AG09319 (cell line): ENCODE results near the genes TTBK2 and HYPK.

- RRBS = 1% methylated on average over 14 of the region's 76 CpGs
These were observed at the start of gene TTBK2 for GRCh38 chr15:42920119-42920939. Gene TTBK2, minus strand, starts transcription at chr15:42920778.

GRCh38 chr15:43189721-43190557 lies 4.7 kb downstream of the CCNDBP1 start:
- RRBS = no CpG with 5 or more reads among the region's 7 CpGs

GRCh38 chr15:43329029-43329467 lies 1.3 kb downstream of the LCMT2 start:
- RRBS = no CpG with 5 or more reads among the region's 10 CpGs

DNA sequence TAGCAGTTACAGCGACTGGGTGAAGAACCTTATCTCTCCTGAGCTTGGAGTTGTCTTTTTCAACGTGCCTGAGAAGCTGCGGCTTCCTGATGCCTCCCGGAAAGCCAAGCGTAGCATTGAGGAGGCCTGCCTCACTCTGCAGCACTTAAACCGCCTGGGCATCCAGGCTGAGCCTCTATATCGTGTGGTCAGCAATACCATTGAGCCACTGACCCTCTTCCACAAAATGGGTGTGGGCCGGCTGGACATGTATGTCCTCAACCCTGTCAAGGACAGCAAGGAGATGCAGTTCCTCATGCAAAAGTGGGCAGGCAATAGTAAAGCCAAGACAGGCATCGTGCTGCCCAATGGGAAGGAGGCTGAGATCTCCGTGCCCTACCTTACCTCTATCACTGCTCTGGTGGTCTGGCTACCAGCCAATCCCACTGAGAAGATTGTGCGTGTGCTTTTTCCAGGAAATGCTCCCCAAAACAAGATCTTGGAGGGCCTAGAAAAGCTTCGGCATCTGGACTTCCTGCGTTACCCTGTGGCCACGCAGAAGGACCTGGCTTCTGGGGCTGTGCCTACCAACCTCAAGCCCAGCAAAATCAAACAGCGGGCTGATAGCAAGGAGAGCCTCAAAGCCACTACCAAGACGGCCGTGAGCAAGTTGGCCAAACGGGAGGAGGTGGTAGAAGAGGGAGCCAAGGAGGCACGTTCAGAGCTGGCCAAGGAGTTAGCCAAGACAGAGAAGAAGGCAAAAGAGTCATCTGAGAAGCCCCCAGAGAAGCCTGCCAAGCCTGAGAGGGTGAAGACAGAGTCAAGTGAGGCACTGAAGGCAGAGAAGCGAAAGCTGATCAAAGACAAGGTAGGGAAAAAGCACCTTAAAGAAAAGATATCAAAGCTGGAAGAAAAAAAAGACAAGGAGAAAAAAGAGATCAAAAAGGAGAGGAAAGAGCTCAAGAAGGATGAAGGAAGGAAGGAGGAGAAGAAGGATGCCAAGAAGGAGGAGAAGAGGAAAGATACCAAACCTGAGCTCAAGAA lies 4.7 kb downstream of the MAP1A start:
- RRBS = no CpG with 5 or more reads among the region's 20 CpGs

GRCh38 chr15:43746958-43747519 lies 801 bp downstream of the PDIA3 start:
- RRBS = no CpG with 5 or more reads among the region's 11 CpGs

GRCh38 chr15:43769817-43770281 lies 6.9 kb downstream of the ELL3 start:
- RRBS = no CpG with 5 or more reads among the region's 3 CpGs

DNA sequence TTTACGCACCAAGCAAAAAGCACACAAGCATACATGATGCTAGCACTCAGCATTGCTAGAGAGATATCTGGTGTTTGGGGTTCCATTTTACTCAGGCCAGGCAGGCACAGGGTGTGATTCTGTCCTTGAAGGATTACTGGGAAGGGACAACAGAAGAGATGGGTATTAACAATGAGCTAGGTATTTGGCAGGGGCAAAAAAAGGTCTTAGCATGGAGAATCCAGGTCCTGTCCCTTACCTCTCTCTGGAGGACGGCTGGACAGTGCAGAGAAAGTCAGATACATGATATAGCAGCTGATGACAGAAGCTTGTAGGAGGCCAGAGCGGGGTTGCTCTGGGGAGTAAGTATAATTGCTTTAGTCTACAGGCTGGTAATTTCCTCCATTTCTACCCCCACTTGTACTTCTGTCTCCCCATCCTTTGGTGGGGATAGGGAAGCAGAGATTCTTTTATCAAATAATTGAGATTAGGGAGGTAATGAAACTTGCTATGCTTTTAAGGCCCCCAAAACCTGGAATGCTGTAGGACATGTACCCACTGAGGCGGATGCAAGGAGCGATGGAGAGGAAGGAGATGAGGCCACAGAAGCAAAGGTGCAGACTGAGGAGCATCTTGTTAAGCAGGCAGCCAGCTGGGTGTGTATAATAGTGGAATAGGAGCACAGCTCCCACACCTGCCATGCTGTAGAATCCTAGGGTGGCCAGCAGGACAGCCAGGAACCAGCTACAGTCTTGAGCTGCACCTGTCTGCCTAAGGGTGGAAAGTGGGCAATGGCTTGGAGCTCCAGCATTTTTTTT lies 3.2 kb downstream of the SERINC4 start:
- RRBS = no CpG with 5 or more reads among the region's 5 CpGs

DNA sequence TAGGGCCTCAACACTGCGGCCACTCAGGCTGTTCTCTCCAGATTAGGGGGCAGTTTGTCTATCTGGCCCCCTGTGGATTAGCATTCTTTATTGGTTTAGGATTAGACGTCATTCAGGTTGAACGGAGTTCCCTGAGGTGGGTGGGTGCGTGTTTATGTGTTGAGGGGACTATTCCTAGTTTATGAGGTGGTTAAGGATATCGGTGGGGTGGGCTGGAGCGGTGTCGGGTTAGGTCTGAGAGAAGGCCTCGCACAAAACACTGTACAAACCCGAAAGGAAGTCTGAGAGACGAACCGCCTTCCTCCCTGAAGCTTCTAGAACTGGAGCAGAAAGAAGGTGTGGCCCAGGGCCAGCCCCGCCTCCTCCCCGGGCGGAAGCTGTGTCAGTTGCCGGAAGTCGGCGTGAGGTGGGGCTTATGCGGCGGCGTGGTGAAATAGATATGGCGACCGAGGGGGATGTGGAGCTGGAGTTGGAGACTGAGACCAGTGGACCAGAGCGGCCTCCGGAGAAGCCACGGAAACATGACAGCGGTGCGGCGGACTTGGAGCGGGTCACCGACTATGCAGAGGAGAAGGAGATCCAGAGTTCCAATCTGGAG lies at the start of gene HYPK:
Gene HYPK, plus strand, starts transcription at position 416 of the 598 bp plus-strand sequence.
- RRBS = no CpG with 5 or more reads among the region's 30 CpGs

DNA sequence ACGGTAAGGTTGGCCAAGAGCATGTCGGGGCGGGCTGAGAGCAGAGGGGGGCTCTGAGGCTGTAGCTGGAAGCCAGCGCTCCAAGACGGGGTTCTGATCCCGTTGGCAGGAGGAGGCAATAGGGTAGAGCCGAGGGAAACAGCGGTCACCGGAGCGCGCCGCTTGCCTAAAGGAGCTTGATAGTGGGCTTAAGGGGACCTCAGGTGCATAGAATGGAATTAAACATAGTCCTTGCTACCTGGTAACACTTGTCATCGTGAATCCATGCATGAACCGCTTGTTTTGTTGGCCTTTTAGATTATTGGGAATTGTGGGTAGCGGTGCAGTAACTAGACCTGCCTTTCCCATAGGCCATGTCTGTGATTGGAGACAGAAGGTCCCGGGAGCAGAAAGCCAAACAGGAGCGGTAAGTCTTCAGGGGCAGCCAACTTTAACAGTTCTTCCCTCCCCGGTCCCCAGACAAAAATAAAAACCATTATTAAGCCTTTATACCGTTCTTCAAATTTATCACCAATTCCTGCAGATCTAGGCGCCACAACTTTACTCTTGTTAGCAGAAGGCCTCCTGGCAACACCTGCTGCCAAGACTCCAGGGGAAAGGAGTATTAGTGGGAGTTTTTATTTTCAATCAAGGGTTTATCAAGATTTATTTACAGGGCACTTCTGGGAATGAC lies 519 bp downstream of the HYPK start:
- RRBS = 3% methylated on average over 3 of the region's 20 CpGs

GRCh38 chr15:44675545-44675956 lies 12.1 kb upstream of the SPG11 start:
- RRBS = no CpG with 5 or more reads among the region's 6 CpGs

DNA sequence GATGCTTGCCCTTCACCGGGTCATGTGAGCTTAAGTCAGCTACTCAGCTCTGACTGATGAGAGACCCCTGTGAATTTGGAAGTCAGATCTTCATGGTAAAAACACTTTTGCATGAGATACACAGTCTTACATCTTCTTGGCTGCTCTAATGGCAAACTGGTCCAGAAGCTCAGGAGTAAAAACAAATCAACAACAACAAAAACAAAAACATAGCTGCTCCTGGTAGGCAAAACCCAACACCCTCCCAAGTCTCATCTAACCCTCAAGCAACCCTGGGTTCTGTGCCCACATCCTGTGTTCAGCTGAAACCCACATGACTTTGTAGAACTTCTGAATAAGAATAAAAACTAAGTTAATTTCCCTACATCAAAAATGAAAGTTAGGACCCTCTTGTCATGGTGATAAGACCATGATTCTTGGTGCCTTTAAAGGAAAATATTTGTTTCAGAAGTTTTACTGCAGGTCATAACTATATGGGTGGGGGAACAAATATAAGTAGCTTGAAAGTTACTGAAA lies 13.9 kb upstream of the SPG11 start:
- RRBS = no CpG with 5 or more reads among the region's 1 CpG

- RRBS = no CpG with 5 or more reads among the region's 7 CpGs
These were observed 19.2 kb upstream of the SPG11 start for GRCh38 chr15:44682561-44683174.

DNA sequence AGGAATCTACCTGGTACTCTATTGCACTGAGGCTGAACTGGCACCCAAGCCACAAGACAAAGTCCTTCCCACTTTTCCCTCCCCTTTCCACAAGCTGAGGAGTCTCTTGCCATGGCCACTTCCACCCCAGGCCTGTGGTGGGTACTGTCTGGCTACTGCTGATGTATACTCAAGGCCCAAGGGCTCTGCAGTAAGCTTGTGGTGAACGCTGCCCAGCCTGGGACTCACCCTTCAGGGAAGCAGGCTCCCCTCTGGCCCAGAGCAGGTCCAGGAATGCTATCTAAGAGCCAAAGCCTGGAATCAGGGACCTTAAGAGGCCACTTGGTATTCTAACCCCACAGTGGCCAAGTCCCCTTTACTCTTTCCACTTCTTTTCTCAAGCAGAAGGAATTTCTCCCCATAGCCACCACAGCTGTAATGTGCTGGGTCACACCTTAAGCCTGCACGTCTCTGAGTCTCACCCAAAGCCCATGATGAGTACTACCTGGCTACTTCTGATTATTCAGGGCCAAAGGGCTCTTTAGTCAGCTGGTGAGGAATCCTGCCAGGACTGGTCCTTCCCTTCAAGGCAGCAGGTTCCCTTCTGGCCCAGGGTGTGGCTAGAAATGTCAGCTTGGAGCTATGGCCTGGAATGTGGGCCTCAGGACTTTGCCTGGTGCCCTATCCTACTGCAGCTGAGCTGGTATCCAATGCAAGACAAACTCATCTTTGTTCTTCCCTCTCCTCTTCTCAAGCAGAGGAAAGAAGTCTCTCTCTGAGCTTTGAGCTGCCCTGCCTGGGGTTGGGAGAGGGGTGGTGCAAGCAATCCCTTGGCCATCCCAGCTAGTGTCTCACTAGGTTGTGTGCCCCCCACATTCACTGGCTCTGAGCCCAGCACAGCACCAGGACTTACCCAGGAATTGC lies 4.0 kb downstream of the PATL2 start:
- RRBS = no CpG with 5 or more reads among the region's 2 CpGs

DNA sequence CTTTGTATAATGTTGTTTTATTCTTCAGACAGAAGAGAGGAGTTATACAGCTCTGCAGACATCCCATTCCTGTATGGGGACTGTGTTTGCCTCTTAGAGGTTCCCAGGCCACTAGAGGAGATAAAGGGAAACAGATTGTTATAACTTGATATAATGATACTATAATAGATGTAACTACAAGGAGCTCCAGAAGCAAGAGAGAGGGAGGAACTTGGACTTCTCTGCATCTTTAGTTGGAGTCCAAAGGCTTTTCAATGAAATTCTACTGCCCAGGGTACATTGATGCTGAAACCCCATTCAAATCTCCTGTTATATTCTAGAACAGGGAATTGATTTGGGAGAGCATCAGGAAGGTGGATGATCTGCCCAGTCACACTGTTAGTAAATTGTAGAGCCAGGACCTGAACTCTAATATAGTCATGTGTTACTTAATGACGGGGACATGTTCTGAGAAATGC lies 5.4 kb downstream of the B2M start:
- RRBS = no CpG with 5 or more reads among the region's 1 CpG

DNA sequence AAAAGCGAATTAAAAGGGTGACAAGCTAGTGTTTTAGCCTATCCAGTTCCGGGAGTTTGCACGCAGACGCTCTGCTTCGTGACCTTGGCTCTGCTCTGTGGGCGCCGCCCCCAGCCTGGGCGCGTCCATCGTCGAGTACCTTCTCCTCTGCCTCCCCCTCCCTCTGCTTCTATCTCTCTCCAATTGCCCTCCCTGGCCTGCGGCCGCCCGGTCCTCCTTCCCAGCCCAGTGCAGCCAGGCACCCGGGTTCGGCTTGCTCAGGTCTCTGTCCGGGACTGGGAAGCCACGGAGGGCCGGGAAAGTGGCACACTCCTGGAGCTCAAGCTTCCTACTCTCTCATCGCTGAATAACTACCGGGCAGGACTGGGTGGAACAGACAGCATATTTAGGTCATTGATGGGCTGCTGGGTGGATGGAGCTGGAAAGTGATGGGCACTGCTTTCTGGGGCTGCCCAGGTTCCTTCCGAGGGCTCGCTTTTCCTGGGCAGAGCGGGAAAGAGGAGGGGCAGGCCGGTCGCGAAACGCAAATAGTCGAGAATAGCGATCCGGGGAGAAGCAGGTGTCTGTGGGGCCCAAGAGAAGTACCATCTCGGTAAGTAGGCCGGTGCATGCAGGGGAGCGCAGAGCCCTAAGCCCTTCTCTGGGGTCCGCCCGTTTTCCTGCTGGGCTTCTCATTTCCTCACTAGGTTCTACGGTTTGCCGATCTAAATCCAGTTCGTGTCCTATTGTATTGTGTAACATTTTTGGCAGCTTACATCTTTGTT lies 7.2 kb upstream of the TRIM69 start:
- RRBS = 0% methylated on average over 2 of the region's 39 CpGs

DNA sequence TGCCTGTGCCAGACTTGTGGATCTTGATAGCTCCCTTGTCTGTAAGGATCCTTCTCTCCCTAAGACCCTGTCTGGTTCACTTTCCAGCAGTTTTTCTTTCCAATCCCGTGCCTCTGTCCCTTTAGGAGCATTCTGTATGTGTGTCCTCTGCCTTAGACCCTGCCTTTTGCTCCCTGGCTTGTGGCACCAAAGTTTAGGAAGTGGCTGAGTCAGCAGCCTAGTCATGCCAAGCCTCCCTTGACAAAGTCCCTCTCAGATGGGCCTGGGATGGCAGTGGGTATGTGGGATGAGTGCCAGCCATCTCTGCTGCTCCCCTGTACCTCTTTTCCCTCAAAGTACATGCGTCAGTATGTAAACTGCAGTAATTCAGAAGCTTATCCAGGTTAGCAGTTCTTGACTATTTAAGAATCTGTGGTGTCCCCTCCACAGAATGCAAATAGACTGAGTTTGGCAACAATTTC lies 965 bp downstream of the SORD start:
- RRBS = no CpG with 5 or more reads among the region's 2 CpGs

GRCh38 chr15:45150779-45151454 lies 21.1 kb downstream of the DUOX1 start:
- RRBS = no CpG with 5 or more reads among the region's 10 CpGs

DNA sequence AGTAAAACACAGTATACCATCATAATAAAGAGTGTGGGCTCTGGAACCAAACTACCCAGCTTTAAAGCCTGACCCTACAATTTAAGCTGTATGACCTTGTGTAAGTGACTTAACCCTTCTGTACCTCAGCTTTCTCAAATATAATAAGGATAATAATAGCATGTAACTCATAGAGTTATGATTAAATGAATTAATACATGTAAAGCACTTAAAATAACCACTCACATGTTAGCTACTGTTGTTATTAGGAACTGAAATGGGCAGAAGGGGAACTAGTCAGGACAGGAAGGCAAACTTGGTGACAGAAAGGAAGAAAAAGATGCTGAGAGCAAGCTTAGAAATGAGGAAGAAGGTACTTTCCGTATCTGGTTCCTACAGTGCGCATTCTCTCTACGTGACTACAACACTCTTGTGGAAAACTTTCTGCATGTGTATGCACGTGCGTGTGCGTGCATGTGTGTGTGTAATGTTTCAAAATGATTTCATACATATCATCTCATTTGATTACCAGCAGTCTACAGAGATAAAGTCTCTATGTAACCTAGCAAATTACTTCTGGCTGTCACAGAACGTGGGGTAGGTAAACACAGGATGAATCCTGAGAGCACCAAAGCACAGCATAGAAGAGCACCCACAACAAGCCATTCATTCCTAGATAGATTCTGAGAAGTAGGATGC lies 10.1 kb upstream of the SPATA5L1 start:
- RRBS = no CpG with 5 or more reads among the region's 7 CpGs

DNA sequence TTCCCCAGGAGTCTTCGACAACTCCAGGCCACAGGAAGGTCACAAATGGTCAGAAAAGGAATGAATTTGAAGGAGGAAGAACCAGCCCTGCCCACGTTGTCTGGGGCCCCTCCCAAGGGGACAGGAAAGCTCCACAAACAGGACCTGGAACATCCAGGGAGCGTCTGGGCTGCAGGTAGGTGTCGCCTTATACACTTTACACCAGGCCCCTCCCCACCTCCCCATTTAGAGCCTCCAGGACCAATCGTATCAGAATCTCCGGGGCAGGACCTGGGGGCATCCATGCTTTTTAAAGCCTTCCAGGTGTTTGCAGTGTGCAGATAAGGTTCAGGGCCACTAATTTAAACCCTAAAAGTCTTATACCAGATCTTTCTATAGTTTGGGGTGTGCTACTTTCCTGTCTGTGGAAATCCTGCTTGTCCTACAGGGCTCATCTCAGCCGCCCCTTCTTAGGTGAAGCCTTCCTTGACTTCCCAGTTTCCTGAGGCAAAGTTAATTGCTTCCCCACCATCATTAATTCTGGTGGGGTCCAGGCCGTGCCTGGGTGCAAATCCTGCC lies 18.3 kb downstream of the C15orf48 start:
- RRBS = no CpG with 5 or more reads among the region's 8 CpGs

GRCh38 chr15:45456166-45457225 lies 26.1 kb downstream of the C15orf48 start:
- RRBS = no CpG with 5 or more reads among the region's 23 CpGs